ENCODE data around the gene S100Z.

- PRO-cap: no peak
Measured at GRCh38 chr5:75364773-75365994, 28.2 kb downstream of the HMGCR start.

DNA sequence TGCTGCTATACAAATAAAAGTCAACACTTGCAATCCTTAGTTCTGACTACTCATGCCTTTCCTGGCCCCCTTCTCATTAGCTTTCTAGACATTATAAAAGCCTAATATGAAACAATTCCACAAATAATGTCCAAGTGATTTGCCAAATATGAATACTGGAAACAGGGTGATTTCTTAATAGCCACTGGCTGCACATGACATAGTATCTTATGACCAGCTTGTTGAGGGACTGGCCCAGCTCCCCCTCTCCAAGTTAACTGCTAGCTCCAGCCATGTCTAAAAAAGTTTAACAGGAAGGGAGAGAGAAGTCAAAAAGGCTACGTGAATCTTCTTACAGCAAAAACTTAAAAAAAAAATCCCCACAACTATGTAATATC lies 1.5 kb downstream of the CERT1 start:
- PRO-cap: no peak

GRCh38 chr5:75588704-75589382 lies 22.4 kb upstream of the ANKDD1B start:
- PRO-cap: no peak

- PRO-cap: no peak
Measured at GRCh38 chr5:76590278-76590591, 33.0 kb downstream of the F2RL2 start.

- PRO-cap: no peak
Measured at GRCh38 chr5:76741464-76741944, 25.6 kb downstream of the F2R start.

- PRO-cap: no peak
Measured at GRCh38 chr5:76756350-76756850, 40.5 kb downstream of the F2R start.

- PRO-cap: no peak
Measured at GRCh38 chr5:76787167-76787609, 31.6 kb upstream of the F2RL1 start.

- PRO-cap: no peak
Measured at GRCh38 chr5:76801711-76802308, 17.0 kb upstream of the F2RL1 start.

- PRO-cap: no peak
Measured at GRCh38 chr5:76806037-76806662, 12.7 kb upstream of the F2RL1 start.

- PRO-cap: no peak
Measured at GRCh38 chr5:76811102-76811740, 7.6 kb upstream of the F2RL1 start.

- PRO-cap: no peak
Measured at GRCh38 chr5:76849847-76850408, at the start of gene S100Z. Gene S100Z, plus strand, starts transcription at chr5:76850014.

GRCh38 chr5:76874063-76874724 lies 24.4 kb downstream of the S100Z start:
- PRO-cap: no peak

- PRO-cap: no peak
Measured at GRCh38 chr5:77053907-77054314, 23.7 kb downstream of the AGGF1 start.

DNA sequence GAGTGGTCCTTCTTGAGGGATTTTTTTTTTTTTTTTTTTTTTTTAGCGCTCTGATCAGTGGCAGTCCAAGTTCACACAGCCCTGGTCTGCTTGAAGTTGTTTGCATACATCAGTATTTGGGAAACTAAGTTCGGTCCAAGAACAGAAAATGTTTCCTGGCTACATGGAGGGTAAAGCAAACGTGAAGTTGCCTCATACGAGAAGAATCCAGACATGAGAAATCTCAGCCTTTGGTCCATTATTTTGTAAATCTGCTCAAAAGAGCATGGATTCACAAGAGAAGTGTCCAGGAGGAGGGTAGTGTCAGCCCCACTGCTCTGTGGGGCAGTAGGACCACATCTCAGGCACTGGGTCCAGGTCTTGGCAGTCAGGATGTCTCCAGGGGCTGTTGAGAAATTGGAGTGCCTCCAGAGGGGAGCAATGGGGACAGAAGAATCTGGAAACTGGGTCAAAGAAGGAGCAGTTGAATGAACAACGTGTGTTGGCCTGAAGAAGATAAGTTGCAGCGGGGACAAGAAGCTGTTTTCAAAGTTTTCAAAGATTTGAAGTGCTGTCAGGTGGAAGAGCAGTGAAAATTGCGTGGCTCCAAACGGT lies 56.9 kb upstream of the ZBED3 start:
- PRO-cap: no peak

GRCh38 chr5:77167914-77168660 lies 42.4 kb upstream of the PDE8B start:
- PRO-cap: no peak

GRCh38 chr5:77235783-77236548 lies 25.5 kb downstream of the PDE8B start:
- PRO-cap: no peak

- PRO-cap: no peak
Measured at GRCh38 chr5:77282174-77282671, 71.7 kb downstream of the PDE8B start.

GRCh38 chr5:77688521-77689246 lies 50.2 kb upstream of the OTP start:
- PRO-cap: no peak

DNA sequence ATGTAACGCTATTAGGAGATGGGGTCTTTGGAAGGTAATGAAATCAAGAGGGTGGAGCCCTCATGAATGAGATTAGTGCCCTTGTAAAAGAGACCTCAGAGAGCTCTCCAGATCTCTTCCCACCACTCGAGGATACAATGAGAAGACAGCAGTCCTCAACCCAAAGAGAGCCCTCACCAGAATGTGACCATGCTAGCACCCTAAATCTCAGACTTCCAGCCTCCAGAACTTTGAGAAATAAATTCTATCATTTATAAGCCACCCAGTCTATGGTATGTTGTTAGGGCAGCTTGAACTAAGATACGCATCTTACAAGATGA lies 12.7 kb downstream of the TBCA start:
- PRO-cap: no peak

DNA sequence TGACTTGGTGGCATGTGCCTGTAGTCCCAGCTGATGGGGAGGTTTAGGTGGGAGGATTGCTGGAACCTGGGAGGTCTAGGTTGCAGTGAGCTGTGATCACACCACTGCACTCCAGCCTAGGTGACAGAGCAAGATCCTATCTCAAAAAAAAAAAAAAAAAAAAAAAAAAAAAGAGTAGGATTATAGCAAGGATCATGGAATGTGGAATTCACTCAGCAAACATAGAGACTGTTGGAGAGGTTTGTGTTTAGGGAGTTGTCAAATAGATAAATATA lies 204.5 kb upstream of the TBCA start:
- PRO-cap: no peak

Data from NALM6 (cell line).